HCT116 (cell line): ENCODE results near the gene SFN.

DNA sequence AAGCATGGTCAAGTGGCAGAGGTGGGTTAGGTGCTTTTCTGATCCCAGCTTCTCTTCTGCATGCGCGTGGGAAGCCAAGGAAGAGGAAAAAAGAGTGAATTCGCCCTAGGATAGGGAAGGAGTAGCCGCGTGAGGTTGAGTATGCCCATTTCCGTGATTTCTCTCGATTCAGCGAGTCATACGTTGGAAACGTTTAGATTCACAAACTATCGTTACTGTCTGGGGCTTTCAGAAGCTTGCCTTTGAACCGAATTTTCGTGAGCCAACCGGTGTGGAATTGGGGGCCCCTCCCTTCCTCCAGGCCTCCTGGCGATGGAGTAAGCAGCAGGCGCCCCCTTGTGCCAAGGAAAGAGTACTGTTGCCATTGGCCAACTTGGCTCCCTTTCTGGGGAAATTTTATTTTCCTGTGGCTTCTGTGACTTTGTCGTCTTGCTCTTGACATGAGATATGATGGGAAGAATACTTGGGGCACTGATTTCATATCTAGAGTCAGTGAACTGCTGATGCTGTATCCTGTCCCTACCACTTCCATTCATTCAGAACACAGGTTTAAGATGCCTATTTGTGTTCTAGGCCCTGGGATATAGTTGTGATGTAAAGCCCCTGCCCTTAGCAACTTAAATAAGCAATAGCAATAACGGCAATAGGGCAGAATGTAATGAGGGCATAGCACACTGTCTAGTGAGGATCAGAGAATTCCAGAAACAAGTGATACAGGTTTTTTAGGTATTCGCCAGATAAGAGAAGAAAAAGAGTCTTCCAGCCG lies 1.4 kb downstream of the PIGV start:
- RRBS, result no CpG with 5 or more reads among the region's 20 CpGs

DNA sequence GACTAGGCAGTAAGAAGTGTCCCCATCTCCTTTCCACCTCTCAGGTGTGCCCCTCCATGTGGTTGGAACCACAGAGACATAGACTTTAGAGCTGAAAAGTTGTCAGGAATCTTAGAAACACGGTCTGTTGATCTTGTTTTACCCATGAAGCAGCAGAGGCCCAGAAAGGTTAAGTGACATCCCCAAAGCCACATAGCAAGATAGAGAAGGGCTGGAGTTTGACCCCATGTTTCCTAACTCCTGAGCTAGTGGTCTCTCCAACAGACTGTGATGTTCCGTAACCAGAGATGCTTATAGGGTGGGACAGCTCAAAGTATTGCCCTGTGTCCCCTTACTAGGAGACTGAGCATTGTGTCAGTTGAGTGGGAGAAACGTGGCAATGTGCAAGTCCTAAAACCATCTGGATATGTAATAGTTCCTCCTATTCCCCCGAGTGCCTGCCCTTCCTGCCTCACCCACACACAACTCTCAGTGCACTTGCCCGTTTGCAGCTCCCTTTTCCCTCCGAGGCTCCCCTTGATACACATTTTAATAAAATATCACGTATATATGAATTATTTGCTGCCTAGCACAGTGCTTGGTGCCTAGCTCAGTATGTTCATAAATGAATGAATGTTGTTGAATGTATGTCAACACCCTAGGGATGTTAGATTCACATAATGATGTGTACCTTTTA lies 3.3 kb downstream of the PIGV start:
- RRBS, result no CpG with 5 or more reads among the region's 7 CpGs

GRCh38 chr1:26828375-26829312 lies 2.2 kb downstream of the ZDHHC18 start:
- RRBS, result no CpG with 5 or more reads among the region's 10 CpGs

GRCh38 chr1:26833214-26834268 lies 7.1 kb downstream of the ZDHHC18 start:
- RRBS, result 99% methylated on average over 5 of the region's 23 CpGs

DNA sequence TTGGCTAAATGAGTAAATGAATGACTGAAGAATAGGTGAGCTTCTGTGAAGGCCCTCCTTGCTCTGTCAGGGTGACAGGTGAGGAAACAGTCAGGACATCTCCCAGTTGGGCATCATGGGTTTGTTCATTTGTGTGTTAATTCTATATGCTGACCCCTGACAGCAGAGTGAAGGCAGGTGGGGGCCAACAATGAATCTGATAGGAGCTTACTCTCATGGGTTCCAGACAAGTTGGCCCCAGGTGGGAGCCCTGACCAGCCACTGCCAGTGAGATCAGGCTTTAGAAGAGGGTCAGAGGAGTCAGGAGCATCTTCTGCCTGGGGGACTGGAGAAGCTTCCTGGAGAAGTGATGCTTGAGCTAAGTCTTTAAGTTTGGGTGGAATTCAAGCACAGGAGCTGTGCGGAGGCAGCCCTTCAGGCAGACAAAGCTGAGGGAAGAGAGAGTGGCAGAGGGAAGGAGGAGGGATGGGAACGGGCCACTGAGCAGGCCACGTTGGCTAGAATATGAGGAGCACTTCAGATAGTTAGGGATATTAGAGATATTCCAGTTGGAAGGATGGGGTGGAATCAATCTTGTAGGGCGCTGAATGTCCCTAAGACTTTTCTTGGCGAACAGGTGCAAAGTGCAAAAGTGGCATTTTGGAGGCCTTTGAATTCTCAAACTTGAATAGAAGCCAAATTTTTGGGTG lies 8.3 kb downstream of the ZDHHC18 start:
- RRBS, result no CpG with 5 or more reads among the region's 5 CpGs

- RRBS, result no CpG with 5 or more reads among the region's 5 CpGs
Measured at GRCh38 chr1:26855471-26856103, 7.4 kb upstream of the SFN start.

- RRBS, result no CpG with 5 or more reads among the region's 7 CpGs
Measured at GRCh38 chr1:26861623-26862130, 1.3 kb upstream of the SFN start.

DNA sequence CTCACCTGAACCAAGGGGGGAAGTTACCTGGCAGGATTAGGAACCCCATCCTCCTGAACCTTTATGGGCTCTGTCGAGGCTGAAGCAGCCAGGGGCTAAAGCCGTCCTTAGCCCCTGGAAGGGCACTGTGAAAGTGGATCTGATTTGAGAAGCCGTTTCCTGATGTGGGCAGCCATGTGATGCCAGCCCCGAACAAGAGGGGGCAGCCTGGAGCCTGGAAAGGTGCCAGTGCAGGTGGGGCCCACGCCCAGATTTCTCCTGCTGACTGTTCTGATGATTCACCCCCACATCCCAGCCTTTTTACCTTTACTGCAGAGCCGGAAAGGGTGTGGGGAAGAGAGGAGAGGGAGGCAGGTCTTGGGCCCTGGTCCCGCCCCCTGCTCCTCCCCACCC lies 248 bp upstream of the SFN start:
- RRBS, result no CpG with 5 or more reads among the region's 7 CpGs

DNA sequence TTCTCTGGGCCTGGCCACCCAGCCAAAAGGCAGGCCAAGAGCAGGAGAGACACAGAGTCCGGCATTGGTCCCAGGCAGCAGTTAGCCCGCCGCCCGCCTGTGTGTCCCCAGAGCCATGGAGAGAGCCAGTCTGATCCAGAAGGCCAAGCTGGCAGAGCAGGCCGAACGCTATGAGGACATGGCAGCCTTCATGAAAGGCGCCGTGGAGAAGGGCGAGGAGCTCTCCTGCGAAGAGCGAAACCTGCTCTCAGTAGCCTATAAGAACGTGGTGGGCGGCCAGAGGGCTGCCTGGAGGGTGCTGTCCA lies at the start of gene SFN:
Gene SFN, plus strand, starts transcription at position 52 of the 305 bp plus-strand sequence.
- RRBS, result no CpG with 5 or more reads among the region's 13 CpGs

- RRBS, result no CpG with 5 or more reads among the region's 12 CpGs
Measured at GRCh38 chr1:27005571-27006100, 7.0 kb downstream of the TENT5B start.

DNA sequence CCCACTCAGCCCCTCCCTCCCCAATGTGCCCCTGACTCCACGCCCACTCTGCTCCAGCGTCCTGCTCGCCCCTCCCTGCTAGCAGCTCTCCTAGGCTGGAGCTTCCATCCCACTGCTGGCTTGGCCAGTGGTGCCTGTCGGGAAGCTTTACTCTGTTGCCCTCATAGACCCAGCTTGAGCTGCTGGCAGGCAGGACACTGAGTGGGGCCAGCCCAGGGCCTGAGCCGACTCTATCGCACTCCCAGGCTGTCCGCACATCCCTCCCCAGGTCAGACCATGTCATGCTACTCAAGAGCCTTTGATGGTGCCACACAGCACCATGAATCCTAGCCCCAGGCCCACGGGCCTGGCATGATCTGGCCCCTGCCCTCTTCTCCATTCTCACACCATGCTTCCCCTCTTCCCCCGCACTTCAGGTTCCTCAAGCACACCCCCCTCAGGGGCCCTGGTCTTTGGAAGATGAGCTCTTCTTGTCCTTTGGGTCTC lies 17.1 kb downstream of the SLC9A1 start:
- RRBS, result no CpG with 5 or more reads among the region's 9 CpGs

DNA sequence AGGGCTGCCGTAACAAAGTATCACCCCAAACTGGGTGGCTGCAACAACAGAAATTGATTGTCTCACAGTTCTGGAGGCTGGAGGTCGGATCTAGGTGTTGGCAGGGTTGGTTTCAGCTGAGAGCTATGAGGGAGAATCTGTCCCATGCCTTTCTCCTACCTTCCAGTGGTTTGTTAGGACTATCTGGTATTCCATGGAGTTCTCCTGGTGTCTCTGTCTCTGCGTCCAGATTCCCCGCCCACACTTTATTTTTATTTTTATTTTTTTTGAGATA lies 678 bp upstream of the SLC9A1 start:
- RRBS, result no CpG with 5 or more reads among the region's 4 CpGs

DNA sequence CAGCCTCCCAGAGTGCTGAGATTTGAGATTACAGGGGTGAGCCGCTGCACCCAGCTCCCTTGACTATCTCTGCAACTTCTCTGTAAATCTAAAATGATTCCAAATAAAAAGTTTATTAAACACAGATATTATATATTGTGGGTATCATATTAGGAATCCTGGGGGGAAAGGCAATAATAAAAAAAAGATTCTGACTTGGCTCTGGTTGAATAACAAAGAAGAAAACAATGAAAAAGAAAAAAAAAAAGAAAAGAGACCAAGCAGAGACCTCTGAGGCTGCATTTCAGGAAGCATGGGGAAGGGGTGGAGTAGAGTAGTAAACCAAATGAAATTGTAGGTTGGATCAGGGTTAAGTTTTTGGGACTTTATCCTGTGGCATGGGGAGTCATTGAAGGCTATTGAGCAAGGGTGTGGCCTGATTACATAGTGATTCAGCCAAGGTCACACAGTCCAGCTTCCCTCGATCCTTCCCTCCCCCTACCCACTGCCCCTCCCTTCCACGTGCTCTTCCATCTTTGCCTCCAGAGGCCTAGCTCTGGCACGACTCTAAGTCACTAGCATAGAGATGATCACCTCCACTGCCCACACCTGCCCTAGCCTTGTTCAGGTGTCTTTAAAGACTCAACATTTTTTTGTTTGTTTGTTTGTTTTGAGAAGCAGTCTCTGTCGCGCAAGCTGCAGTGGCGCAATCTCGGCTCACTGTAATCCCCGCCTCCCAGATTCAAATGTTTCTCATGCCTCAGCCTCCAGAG lies 37.0 kb upstream of the SLC9A1 start:
- RRBS, result no CpG with 5 or more reads among the region's 9 CpGs

DNA sequence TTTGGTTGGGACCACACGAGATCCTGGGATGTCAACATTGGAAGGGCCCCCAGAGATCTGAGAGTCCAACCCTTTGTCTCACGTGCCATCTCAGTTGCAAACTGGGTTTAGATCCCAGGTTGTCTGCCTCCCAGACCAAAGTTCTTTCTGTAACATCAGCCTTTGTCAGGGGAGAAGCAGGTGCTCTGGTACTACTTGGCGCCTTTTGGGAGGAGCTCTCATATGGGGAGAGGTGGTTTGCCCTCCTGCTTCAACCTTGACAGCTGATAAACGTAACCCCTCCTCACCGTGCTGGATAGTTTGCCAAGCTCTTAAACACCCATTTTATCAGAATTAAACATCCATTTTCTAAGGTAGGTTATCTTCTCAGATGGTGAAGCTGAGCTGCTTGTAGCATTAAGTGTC lies 844 bp downstream of the TMEM222 start:
- RRBS, result no CpG with 5 or more reads among the region's 5 CpGs

DNA sequence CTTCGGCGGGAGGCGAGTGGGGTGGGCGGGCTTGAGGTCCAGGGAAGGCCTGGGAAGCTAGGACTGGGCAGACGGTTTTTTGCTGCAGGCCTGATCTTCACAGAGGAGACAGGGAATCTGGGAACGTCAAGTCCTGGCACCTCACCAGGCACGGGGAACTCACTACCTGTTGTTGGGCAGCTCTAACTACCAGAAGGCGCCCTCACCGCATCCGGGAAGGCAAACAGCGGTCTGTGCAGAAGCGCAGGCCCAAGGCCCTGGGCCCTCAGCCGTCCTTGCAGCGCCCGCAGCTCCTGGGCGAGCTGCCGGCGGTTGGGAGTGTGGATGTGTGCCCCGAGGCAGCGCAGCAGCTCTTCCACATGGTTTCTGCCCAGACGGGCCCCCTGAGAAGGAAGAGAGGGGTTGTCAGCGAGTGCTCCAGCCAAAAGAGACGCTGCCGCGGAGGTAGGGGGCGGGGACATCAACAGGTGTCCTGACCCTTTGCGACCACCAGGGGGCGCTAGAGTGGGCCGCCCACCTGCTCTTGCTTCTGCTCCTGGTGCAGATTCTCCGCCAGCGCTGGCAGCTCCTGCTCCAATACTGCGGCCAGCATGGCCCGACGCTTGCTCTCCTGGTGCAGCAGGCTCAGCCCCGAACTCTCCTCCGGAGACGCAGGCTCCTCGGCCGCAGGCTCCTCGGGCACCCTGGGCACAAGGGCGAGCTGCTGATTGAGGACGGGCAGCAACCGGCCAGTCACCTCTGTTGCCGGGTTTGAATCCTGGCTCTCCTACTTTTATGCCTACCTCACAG lies 9.4 kb downstream of the MAP3K6 start:
- RRBS, result 70% methylated on average over 15 of the region's 44 CpGs

- RRBS, result 1% methylated on average over 29 of the region's 51 CpGs
Measured at GRCh38 chr1:27366390-27366761, 385 bp downstream of the MAP3K6 start.

DNA sequence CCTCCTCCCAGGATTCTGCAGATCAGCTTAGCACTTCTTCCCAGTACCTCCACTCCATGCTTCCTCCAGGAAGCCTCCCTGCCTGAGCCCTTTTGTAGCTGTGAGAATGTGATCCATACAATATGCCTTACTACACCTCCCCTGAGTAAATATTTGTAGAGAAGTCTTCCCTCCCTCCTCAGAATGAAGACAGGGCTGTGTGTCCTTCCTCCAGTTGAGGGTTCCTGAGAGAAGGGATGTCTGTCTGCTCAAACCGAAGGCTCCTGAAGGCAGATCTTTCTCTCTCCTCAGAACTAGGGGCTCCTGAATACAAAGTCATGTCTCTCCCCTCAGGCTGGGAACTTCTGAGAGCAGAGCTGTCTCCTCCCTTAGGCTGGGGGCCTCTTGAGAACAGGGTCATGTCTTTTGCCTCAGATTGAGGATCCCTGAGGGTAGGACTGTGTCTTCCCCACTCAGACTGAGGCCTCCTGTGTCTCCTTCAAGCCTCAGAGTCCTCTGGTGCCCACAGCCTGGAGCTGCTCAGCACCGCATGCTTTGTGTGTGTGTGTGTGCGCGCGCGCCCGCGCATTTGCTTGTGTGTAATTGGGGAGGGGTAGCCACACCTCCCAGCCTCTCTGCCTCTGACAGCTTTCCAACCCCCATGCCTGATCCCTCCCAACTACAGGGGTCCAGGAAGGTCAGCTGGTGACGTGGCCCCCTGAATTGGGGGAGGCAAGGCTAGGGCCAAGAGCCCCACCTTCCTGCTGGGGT lies 6.6 kb downstream of the GPR3 start:
- RRBS, result no CpG with 5 or more reads among the region's 9 CpGs

DNA sequence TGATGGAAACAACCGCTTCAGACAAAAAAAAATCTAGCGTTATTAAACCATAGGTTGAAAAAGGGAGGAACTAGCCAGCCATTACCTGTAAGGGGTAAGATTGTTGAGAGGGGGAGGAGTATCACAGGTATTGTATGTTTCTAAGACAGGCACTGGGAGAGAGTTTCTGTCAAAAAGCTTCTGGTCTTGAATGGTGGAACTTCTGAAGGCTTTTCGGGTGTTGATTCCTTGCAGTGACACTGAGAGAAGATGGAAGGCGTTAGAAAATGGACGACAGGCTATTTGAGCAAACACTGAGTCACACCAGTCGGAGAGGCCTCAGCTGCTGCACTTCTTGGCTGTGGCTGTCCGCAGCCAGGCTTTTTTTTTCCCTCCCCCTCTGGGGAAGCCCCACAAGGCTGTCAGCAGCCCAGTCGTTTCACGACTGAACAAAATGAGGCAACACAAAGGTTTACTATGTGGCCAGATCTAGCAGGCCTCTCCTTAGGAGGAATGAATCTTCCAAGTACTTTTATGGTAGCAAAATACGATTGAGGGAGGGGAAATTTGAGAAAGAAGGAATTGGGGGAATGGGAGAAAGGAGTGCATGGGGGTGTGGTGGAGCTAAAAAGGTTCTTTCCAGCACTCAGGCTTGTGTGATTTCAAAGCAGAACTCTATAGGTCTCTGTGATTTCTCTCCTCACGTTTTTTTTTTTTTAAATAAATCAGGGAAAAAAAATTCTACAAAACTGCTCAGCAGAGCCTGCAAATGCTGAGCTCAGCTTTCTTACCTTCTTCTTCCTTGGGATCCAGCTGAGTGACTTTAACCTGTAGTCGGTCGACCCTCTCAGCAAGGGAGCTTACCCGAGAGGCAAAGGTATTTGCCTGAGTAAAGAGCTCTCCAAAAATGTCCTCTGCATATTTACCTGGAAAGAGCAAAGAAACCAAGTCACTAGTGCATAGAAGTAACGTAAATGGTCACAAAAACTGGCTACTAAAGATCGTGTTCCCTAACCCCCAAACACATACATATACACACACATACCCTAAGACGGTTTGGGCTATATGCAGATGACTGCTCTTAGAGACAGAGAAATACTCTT lies 26.1 kb downstream of the GPR3 start:
- RRBS, result no CpG with 5 or more reads among the region's 17 CpGs

GRCh38 chr1:27488007-27489064 lies 1.6 kb downstream of the WASF2 start:
- RRBS, result no CpG with 5 or more reads among the region's 6 CpGs

DNA sequence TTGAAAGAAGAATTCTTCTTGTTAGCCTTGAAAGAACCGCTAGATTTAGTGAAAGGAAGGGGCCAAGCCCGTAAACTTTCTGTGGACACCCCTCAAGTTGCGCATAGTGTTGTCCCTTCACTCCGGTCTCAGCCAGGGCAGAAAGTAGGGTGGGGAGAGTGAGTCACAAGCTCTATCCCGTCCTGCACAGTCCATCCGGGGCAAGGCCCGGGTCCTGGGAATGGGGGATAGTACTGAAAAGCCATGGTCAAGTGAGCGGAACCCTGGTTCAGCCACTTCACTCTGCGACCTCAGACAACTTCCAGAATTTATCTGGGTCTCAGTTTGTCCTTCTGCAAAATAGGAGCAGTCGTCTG lies 461 bp upstream of the WASF2 start:
- RRBS, result 3% methylated on average over 3 of the region's 10 CpGs